Neuron (in vitro differentiated cells): ENCODE measurements around the gene UTS2.

DNA sequence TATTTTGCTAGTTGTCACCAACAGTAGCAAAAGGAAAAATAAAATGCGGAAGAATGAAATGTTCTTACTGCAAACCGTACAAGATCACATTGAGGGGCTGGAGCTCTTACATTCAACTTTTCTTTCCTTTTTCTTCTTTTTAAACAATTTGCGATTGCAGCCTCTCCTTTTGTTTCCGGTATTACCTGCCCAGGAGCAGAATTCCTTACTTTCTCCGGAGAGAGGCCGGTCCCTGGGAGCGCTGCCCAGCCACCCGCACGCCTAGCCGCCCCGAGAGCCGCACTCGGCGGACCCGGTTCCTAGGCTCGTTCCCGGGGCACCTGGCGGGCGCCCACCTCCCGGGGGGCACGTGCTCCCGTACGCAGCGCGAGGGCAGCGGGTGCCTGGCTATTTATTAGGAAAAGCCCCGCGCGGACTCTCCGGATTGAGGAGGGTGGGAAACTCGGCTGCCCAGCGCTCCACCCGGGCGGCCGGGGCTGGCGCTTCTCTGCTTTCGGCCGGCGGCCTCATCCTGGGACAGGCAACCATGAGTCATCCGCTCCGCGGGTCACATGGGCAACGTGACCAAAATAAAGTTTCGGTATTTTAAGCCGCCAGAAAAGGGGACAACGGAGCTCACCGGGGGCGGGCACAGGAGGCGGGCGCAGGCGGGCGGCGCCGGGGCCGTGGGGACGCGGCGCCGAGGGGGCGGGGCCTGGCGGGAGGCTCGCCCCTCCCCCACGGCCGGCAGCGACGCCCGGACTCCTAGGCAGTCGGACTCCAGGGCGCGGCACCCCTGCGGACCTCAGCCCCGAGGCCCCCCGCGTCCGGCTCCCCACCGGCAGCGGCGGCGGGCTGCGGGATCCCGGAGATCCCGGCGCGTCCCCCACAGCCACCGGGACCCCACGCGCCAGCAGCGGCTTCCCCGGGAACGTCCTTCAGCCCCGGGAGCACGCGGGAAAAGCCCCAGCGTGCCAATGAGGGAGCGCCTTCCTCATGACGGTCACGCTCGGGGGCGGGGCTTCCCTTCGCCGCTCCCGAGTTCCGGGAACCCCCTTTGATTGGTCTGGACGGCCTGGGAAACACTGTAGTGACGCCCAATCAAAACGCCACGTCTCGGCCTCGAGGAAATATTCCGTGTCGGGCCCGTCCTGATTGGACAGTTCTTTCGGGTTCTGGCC, 835 bp upstream of the CAMTA1 start:
- PRO-cap = unidirectional peak, plus-strand start at position 198 of the sequence; bidirectional peak, plus-strand start at position 739 of the sequence, minus-strand start at position 533 of the sequence; bidirectional peak, plus-strand start outside the sequence, minus-strand start at position 944 of the sequence

DNA sequence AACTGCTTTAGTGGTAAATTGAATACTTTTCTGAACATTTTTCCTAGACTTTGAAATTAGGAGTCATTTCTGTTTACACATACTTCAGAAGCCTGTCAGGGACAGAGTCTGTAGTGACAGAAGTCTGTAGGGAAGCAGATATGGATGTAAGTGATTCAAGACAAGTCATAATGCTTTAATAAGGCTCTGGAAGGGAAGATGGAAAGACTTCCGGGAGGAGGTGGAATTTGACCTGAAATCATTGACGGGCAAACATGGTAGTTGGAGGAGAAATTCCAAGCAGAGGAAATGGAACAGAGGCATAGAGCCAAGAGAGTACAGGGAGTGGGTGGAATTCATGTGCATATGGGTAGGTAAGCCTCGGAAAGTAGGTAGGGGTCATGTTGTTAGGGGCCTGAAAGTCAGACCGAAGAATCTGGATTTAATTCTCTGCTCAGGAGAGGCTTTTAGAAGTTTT, 22.5 kb downstream of the CAMTA1 start:
- PRO-cap = no peak

- PRO-cap = no peak
Observed at GRCh38 chr1:6822530-6822816, 37.2 kb downstream of the CAMTA1 start.

DNA sequence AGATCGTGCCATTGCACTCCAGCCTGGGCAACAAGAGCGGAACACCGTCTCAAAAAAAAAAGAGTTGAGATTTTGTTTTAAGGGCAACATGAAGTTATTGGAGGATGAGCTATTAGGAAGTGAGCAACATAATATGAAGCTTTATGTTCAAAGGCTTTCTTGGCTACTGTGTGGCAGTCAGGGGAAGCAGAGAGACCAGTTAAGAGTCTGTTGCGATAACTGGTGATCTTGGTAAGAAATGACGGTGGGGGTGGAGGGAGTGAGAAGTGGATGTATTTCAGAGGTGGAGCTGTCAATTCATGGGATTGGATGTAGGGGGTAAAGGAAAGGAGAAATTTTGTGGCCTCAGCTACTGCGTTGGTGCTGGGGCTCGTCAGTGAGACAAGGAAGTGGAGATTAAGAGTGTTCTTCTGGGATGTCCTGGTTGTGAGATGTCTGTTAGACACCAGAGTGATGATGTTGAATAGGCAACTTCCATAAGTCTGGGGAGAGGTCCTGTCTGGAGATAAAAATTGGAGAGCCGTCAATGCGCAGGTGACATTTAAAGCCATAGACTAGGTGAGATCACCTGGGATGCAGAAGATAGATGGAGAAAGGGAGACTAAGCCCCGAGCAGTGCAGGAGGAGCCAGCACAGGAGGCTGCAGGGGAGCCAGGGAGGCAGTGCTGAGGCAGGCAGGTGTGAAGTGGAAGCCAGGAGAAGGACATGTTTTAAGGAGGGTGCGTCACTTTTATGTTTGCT, 55.1 kb downstream of the CAMTA1 start:
- PRO-cap = no peak

GRCh38 chr1:6962701-6963916, 177.9 kb downstream of the CAMTA1 start:
- PRO-cap = bidirectional peak, plus-strand start at chr1:6963401, minus-strand start at chr1:6963145; unidirectional peak, plus-strand start at chr1:6963609; bidirectional peak, plus-strand start at chr1:6963679, minus-strand start at chr1:6963683; bidirectional peak, plus-strand start at chr1:6963846, minus-strand start at chr1:6963832

- PRO-cap = no peak
Observed at GRCh38 chr1:7013692-7014245, 228.5 kb downstream of the CAMTA1 start.

- PRO-cap = unidirectional peak, minus-strand start at chr1:7026250
Observed at GRCh38 chr1:7025952-7026383, 240.7 kb downstream of the CAMTA1 start.

GRCh38 chr1:7098234-7098808, 313.1 kb downstream of the CAMTA1 start:
- PRO-cap = no peak

DNA sequence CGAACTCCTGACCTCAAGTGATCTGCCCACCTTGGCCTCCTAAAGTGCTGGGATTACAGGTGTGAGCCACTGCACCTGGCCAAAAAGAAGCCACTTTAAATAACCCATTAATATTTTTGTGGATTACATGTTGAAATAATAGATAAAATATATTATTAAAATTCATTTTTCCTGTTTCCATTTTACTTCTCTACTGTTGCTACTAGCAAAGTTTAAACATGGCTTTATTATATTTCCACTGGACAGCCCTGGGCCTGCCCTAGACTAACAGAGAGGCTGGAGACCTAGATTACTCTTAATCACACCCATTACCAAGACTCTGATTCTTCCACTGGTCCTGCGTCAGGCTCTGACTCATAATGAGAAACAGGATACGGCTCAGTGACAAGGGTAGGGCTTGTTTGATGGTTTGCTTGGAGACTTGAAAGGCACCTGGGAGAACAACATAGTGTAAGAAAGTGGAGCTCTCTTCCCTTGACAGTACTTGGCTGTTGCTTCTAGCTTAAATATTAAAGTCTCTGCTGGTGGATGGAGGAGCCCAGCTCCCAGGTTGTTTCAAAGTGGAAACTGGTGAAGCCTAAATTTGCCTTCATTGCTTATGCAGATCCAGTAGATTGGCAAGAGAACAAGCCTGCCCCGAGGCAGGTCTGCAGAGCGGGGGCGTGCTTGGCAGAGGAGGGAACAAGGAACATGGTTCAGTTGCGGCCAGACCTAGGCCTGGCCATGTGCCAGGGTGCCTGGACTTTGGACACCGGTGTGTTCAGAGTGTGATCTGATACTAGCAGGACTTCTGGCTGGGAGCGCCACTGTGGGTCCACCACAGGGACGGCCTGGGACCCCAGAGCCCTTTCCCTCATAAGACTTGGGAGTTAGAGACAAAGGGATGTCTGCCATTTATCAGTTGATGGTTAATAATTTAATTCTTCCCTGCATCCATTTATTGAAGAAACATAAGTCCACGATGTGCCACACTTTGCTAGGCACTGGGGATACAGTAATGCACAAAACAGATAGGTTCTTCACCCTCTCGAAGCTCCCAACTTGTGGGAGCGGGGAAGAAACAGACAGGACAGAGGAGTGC, 480.6 kb downstream of the CAMTA1 start:
- PRO-cap = no peak

GRCh38 chr1:7471585-7472360, 299.3 kb upstream of the VAMP3 start:
- PRO-cap = no peak

DNA sequence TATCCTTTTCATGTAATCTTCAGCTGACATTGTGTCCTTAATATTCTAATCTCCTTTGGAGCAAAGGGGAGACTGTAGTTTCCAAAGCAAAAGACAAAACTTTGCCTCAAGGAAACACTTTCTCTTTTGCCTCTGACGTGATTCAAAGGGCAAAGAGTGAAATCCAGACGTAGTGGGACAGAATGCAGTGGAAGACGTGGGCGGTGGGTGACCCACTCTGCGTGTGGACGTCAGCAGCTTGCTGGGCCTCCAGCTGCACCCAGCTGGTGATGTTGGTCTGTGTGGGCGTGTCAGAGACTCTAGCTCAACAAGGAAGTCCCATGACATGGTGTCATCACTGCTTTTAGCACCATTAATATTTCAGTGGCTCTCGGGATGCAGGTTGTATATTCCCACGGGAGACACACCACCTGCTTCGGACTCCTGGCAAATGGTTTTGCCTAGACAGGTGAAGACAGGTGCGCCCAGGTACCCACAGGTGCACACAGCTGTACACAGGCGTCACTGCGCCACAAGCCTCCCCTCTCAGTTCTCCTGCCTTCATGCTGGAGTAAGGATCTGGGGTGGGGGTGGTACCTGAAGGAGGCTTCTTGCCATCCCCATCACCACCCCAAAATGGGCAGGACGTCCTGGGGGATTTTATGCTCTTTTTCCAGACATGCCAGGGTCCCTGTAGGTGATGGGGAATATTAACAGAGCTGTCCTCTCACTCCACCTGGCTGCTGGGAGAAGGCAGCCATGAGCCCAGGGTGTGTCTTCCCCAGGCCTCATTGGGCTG, 292.1 kb upstream of the VAMP3 start:
- PRO-cap = no peak

DNA sequence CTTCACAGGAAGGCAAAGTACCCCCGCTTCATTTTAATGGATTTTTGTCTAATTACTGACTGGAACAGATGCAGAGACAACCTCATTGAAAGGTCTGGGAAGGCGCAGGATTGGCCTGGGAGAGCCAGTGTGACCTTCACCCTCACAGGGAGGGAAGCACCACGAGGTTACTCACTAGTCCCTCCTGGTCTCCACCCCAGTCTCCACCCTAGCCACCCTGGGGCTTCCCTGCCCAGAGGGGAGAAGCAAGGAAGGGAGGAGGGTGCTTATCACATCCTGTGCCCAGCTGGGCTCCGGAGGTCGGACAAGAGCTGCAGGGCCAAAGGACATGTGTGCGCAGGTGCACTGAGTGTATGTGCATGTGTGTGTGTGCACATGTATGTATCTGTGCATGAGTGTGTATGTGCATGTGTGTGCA, 220.1 kb upstream of the VAMP3 start:
- PRO-cap = no peak

DNA sequence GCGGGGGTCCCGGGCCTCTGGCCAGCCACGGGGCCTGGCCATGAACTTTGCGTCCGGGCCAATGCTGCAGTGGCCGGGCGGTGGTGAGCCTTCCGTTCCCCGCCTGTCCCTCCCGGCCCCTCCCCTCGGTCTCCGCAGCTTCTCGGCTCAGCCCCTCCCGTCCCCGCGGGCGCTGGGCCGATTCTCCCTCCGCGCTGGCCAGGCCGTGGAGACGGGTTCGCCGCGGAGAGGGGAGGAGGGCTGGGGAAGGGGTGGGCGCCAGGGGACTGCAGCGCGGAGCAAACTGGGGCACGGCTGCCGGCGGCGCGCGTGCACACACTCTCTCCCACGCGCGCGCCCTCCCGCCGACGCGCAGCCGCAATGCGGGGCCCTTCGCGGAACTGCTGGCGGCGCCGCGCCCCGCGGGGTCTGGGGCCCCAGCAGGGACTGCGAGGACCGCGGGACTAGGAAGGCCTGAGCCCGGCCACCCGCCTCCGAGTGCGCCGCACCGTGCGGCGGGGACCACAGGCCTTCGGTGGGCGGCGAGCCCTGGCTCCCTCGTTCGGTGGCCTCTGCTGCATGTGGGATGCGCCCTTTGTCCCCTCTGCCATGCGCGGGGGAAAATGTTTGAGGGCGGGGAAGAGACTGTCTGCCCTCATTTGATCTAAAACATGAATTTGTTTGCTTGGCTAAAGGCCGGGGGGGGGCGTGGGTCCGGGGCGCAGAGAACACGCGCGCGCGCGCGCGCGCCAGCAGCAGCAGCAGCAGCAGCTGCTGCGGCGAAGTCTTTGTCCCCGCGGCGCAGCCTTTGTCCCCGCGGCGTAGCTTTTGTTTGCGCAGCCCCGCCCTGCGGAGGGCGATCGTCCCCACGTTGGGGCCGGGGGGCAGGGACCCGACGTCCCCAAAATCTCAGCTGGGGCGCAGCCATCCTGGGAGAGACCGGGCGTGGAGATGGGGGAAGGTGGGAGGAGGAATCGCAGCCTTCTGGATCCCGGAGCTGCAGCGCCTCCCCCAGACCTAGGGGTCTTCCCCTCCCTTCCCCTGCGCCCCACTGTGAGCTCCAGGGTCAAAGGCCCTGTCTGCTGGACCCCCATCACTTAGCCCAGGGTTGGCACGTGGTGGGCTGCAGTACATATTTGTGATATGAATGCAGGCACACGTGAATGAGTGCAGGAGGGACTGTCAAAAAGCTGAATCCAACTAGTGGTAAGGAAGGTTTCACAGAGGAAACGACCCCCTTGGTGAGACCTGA, 90.5 kb upstream of the VAMP3 start:
- PRO-cap = bidirectional peak, plus-strand start at position 419 of the sequence, minus-strand start at position 481 of the sequence; bidirectional peak, plus-strand start at position 811 of the sequence, minus-strand start at position 780 of the sequence; bidirectional peak, plus-strand start at position 1,202 of the sequence, minus-strand start at position 1,128 of the sequence

GRCh38 chr1:7826947-7827937, 25.6 kb downstream of the UTS2 start:
- PRO-cap = no peak

- PRO-cap = no peak
Observed at GRCh38 chr1:7852753-7853258, at the start of gene UTS2. UTS2 (minus strand) TSS chr1:7853065.

- PRO-cap = no peak
Observed at GRCh38 chr1:7886371-7886725, 33.5 kb upstream of the UTS2 start.

DNA sequence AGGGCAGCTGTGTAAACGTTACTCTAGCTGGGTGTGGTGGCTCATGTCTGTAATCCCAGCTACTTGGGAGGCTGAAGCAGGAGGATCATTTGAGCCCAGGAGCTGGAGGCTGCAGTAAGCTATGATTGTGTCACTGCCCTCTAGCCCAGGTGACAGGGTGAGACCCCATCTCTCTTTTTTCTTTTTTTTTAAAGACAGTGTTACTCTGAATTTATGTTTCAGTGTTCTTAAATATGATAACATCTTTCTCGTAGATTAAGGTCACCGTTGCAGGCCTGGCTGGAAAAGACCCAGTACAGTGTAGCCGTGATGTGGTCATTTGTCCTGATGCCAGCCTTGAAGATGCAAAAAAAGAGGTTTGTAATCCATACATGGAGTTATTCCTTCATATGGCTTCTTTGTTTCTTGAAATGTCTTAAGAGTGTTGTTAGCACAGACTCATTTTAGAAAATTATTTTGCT, 3.6 kb downstream of the PARK7 start:
- PRO-cap = no peak

- PRO-cap = no peak
Observed at GRCh38 chr1:8010006-8010895, 15.9 kb downstream of the ERRFI1 start.

GRCh38 chr1:8040306-8041037, 14.4 kb upstream of the ERRFI1 start:
- PRO-cap = no peak

DNA sequence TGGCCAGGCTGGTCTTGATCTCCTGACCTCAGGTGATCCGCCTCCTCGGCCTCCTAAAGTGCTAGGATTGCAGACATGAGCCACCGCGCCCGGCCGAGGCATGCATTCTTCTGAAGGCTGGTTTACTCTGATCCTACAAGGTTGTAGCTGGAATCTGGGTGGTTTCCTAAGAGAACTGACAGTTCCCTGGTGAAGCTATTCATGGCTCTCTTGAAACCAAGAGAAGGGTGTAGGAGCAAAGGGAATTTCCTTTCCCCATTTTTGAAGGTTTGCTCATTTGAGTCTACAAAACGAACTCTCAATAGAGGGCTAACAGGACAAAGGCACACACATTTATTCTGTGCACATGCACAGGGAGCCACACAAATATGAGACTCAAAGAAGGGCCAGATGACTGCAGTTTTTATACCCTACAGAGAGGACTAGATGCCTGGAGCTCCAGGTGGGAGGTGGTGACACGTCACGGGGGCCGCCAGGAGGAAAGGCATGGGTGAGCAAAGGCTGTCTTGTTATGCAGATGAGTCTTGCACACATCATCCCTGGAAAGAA, 49.5 kb upstream of the ERRFI1 start:
- PRO-cap = no peak